Keratinocyte (primary cell): Measurements from ENCODE around the genes NOS2 and TMEM97.

CAGE:
- cytosol, long polyA minus RNA: no peak
- cytosol, long polyA plus RNA: no peak
- long polyA plus RNA: no peak
- nucleus, long polyA minus RNA: no peak
- nucleus, long polyA plus RNA: no peak
Measured at GRCh38 chr17:21680959-21681556, 11.3 kb upstream of the KCNJ18 start.

GRCh38 chr17:21699700-21700214 is 7.4 kb downstream of the KCNJ18 start:
CAGE:
- cytosol, long polyA minus RNA: no peak
- cytosol, long polyA plus RNA: no peak
- long polyA plus RNA: no peak
- nucleus, long polyA minus RNA: no peak
- nucleus, long polyA plus RNA: no peak

GRCh38 chr17:27299107-27299406 is 5.1 kb downstream of the WSB1 start:
CAGE:
- cytosol, long polyA minus RNA: no peak
- cytosol, long polyA plus RNA: no peak
- long polyA plus RNA: no peak
- nucleus, long polyA minus RNA: no peak
- nucleus, long polyA plus RNA: no peak

DNA sequence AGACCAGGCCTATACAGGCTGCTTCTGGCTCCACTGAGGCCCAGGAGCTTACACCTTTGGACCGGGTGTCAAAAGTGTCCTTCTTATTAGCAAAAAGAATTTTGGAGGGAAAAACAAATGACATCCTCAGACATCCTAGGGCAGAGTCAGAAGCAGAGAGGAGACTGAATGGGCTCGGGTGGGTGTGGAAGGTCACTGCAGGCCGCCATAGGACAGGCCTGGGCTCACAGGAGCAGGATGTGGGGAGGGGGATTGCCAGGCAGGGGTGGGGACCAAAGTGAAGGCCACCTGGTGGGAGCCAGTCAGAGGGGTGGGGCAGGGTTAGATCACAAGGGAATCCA is 38.2 kb downstream of the WSB1 start:
CAGE:
- cytosol, long polyA minus RNA: no peak
- cytosol, long polyA plus RNA: no peak
- long polyA plus RNA: no peak
- nucleus, long polyA minus RNA: no peak
- nucleus, long polyA plus RNA: no peak

DNA sequence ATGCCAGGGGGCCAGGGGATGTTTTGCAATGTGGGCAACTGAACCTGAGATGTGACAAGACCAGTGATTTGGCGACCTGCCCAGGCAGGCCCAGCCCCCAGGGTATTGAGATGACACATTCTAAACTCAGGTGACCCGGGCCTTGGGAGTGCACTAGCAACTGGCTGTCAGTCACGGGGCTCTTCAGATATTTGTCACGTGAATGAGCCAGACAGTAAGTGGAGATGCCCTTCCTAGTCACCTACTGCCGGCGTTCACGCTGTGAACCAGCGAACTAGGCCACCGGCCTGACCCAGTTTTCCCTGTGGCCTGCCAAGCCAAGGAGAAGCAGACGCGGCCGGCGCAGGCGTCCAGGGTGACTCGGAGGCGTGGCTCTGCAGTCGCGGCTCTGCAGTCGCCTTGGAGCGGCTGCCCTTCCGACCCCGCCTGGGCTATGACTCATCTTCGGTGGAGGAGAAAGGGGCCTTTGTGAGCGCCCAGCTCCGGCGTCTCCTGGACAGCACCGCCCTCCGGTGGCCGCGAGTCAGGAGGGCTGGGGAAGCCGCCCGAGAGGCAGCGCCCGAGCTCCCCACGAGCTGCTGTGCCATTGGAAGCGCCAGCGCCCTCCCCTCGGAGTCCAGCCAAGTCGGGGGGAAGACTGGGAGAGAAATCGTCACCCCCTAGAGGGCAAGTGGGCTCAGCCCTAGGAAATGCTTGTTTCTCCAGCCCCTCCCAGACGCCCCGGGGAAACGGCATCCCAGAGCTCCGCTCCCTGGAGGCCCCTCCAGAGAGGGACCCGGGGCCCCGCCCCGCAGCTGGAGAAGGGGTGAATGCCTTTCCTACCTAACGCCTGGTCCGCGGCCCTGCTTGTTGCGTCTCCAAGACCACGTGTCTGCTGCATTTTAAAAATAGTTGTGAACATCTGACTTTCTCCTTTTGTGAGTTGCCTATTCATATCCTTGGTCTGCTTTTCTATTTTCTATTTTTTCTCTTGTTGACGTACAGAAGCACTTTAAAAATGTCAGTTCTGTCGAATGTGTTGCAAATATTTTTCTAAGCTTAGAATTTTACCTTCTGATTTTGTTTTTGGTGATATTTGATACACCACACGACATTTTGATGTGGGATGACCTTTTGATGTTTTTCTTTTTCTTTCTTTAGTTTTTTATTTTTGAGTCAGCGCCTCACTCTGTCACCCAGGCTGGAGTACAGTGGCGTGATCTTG is 39.0 kb downstream of the WSB1 start:
CAGE:
- cytosol, long polyA minus RNA: no peak
- cytosol, long polyA plus RNA: no peak
- long polyA plus RNA: no peak
- nucleus, long polyA minus RNA: no peak
- nucleus, long polyA plus RNA: no peak

GRCh38 chr17:27353493-27354279 is 59.8 kb downstream of the WSB1 start:
CAGE:
- cytosol, long polyA minus RNA: no peak
- cytosol, long polyA plus RNA: no peak
- long polyA plus RNA: no peak
- nucleus, long polyA minus RNA: no peak
- nucleus, long polyA plus RNA: no peak

DNA sequence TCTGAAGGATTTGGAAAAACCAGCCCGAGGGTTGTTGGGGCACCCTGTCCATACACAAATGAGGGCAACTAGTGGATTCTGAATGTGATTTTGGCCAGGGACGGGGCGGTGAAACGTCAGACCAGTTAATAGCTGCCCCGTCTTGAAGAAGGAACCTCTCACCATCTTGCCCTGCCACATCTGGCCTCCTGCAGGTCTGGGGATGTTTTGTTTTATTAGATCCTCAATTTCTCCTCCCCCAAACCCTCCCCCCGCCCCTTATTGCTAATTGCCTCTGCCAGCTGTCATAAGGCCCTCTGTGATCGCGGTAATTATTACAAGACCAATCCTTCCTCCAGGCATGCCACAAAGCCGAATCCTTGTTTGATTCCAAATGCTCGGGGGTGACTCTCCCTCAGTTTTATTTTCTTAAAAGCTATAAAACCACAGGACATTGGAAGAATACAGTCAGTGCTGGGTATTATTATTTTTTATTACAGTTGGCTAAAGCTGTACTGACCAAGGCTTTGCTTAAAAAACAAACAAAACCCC is 1.5 kb downstream of the KSR1 start:
CAGE:
- cytosol, long polyA minus RNA: no peak
- cytosol, long polyA plus RNA: no peak
- long polyA plus RNA: no peak
- nucleus, long polyA minus RNA: no peak
- nucleus, long polyA plus RNA: no peak

CAGE:
- cytosol, long polyA minus RNA: no peak
- cytosol, long polyA plus RNA: no peak
- long polyA plus RNA: no peak
- nucleus, long polyA minus RNA: no peak
- nucleus, long polyA plus RNA: no peak
Measured at GRCh38 chr17:27471623-27472160, 15.4 kb downstream of the KSR1 start.

DNA sequence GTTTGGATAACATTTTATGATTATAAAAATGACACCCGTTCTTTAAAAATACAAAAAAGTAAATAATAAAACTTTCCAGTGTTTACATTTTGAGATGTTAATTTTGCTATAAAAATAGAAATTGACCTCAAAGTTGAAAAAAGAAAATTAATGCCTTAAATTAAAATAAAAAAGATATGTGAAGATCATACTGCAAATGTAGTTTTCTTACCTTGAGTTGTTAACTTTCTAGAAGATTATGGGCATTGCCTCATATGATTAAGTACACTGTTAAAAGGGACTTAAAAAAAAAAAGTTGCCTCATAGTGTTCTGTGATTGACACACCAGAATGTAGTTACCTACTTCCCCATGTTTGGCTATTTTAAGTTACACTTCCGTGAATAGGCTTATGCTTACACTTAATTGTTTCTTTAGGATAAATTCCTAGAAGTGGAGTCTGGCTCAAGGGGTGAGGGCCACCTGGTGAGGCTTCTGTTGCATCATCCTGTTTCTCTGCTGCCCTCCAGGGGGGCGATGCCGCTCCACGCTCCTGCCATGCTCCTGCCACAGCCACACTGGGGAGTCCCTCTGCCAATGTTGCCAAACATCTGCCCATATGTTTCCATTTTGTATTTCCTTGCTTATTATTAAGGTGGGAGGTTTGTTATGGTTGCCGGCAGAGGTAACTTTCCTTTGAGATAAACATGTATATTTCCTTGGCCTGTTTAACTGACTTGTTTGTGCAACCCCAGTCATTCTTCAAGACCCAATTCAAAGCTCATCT is 72.9 kb downstream of the KSR1 start:
CAGE:
- cytosol, long polyA minus RNA: no peak
- cytosol, long polyA plus RNA: no peak
- long polyA plus RNA: no peak
- nucleus, long polyA minus RNA: no peak
- nucleus, long polyA plus RNA: no peak

DNA sequence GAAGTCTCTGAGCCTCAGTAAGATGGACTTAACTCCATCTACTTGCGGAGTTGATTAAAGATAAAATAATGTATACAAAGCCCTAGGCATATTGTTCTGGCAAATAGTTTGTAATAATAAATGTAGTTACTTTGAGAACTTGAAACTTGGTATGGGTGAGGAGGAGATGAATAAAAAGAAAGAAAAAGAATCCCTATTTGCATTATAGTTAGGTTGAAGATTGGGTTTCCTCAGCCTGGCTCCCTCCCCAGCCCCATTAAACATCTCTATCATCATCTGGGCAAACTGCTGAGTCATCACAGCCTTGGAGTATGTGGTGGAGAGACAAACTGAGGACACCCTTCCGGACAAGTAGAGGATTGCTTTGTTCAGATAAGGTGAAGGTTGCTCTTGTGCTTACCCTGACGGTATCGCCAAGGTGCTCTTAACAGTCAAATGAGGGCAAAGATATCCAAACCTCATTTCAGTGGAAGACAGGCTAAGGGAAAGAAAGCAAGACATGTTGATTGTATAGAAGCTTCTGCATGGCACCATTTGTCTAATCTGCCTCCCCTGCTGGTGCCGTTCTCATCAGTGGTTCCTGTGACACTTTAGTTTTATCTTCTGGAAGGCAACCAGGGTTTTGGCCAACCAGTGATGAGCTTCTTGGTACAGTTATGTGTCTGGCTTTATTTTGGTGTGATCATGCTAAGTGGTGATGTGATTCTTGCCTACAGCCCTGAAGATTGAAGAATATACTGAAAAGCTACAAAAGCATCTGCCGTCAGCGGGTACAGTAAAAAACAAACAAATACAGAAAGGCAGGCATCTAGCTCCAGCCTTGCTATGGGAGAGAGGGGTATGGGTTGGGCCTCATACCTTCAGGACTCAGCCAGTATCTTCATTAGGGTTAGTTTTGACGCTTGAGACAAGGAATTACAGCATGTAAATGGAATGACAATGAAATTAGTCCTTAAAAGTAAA is 56.9 kb upstream of the LGALS9 start:
CAGE:
- cytosol, long polyA minus RNA: no peak
- cytosol, long polyA plus RNA: no peak
- long polyA plus RNA: no peak
- nucleus, long polyA minus RNA: no peak
- nucleus, long polyA plus RNA: no peak

DNA sequence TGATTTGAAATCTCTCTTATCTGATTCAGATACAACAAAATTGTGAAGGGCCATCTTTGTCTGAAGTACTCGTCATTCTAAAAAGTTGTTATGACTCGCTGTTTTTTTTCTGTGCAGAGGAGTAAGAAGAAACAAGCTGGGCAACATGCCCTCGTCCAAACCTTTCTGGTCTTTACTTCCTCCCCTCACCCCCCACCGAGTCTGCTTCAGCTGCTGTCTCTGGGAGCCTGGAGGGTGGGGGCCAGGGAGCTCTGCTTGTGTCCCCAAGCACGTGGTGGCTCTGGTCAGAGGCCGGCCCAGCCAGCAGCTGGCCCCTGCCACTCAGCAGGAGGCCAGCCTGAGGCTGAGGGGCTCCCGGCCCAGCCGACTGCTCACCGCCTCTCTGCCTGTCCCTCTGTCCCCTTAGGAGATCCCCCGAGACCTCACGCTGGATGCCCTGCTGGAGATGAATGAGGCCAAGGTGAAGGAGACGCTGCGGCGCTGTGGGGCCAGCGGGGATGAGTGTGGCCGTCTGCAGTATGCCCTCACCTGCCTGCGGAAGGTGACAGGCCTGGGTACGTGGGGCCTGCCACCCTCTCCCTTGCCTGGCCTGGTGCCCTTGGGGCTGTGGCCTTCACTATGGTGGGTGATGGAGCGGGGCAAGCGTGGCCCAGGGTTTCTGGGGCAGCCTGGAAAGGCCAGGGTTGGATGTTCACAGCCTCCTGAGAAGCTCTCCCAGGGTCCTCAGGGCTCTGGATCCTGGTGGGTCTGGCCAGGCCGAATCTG is 53.7 kb upstream of the LGALS9 start:
CAGE:
- cytosol, long polyA minus RNA: no peak
- cytosol, long polyA plus RNA: no peak
- long polyA plus RNA: no peak
- nucleus, long polyA minus RNA: no peak
- nucleus, long polyA plus RNA: no peak

GRCh38 chr17:27632809-27633269 is 1.9 kb downstream of the LGALS9 start:
CAGE:
- cytosol, long polyA minus RNA: no peak
- cytosol, long polyA plus RNA: no peak
- long polyA plus RNA: no peak
- nucleus, long polyA minus RNA: no peak
- nucleus, long polyA plus RNA: no peak

DNA sequence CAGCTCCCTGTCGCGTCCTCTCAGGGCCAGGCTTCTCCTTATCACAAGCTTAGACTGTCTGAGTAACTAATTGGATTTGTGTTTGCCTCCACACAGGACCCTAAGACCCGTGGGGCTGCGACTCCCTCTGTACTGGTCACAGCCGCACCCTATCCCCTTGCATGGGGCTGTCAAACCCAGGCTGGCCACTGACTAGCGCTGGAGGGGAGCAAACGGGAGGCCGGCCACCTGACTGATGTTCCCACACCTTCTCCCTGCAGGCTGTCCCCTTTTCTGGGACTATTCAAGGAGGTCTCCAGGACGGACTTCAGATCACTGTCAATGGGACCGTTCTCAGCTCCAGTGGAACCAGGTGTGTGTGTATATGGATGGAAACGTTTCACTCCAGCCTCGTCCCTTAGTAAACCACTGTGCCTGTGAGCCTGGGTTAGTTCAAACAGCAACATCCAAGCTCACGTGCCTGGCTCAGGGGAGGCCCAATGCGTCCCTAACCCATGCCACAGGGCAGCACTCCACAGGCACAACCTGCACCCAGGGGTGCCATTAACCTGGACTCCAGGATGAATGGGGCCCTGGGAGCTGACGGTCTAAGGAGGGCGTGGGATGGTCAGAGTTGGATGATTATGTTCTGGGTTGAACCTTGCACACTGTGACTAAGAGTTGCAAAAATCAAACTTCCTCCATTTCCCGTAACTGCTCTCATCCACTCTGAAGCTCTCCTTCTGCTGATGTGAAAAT is 7.2 kb downstream of the LGALS9 start:
CAGE:
- cytosol, long polyA minus RNA: no peak
- cytosol, long polyA plus RNA: no peak
- long polyA plus RNA: no peak
- nucleus, long polyA minus RNA: no peak
- nucleus, long polyA plus RNA: no peak

GRCh38 chr17:27800318-27801008 is at the start of gene NOS2:
NOS2 (minus strand) TSS chr17:27800529.
CAGE:
- cytosol, long polyA minus RNA: no peak
- cytosol, long polyA plus RNA: no peak
- long polyA plus RNA: no peak
- nucleus, long polyA minus RNA: no peak
- nucleus, long polyA plus RNA: no peak

DNA sequence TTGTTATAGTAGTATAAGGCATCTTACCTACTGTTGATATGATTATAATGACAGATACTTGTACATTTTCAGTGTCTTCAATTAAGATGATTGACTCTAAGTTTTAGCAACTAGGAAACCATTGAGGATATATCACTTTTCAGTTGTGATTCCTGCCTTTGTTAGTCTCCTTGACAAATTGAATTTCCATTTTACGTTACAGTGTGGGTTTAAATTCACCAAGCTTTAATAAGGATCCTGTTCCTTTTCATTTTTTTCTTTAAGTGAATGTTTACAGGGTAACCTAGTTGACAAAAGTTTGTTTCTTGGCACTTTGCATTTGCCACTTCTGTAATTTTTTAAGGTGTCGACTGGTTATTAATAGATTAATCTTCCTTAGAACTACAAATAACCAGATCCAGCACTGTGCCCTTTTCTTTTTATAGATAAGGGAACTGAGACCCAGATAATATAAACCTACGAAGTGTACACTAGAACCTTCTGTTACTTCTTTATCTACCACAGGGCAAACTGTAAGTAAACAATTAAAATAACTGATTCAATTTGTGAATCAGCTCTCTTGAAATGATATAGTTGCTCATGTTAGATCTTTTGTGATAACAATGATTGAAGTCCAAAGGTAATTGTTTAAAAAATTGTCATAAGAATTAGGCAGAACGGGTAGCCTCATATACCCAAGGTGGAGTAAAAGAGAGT is 55.3 kb downstream of the NLK start:
CAGE:
- cytosol, long polyA minus RNA: no peak
- cytosol, long polyA plus RNA: no peak
- long polyA plus RNA: no peak
- nucleus, long polyA minus RNA: no peak
- nucleus, long polyA plus RNA: no peak

DNA sequence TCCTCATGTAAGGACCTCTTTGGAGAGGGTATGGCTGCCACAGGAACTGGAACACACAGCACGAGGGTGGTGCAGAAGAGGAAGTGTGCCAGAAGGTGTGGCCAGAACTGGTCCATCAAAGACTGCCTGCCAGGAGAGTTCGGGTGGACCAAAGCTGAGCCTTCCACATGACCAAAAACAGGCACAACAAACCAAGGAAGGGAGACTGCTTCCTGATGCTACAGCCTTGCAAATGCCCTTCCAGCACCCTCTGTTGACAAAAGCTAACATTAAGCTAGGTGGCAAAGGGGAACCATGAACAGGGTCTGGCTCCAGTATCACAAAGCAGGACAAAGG is 125.8 kb upstream of the TMEM97 start:
CAGE:
- cytosol, long polyA minus RNA: no peak
- cytosol, long polyA plus RNA: no peak
- long polyA plus RNA: no peak
- nucleus, long polyA minus RNA: no peak
- nucleus, long polyA plus RNA: no peak

DNA sequence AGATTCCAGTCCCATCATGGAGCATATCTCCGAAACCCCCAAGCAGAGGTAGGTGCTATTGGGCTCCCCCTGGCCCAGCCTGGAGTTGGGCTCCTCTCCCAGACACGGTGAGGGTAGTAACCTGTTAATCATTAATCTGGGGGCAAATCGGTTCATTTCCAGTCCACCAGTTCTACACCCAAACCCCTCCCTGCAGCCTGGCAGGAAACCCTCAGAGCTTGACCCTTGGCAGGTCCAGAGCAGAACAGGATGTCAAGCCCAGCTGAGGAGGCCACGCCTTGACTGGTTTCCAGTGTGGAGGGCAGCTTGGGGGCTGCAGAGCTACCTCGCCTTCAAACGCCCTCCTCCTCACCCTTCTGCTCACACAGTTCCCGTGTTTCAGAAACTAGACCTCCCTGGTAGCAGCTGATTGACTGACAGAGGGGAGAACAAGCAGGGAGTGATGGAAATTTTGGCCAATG is 60.4 kb upstream of the TMEM97 start:
CAGE:
- cytosol, long polyA minus RNA: no peak
- cytosol, long polyA plus RNA: no peak
- long polyA plus RNA: no peak
- nucleus, long polyA minus RNA: no peak
- nucleus, long polyA plus RNA: no peak

DNA sequence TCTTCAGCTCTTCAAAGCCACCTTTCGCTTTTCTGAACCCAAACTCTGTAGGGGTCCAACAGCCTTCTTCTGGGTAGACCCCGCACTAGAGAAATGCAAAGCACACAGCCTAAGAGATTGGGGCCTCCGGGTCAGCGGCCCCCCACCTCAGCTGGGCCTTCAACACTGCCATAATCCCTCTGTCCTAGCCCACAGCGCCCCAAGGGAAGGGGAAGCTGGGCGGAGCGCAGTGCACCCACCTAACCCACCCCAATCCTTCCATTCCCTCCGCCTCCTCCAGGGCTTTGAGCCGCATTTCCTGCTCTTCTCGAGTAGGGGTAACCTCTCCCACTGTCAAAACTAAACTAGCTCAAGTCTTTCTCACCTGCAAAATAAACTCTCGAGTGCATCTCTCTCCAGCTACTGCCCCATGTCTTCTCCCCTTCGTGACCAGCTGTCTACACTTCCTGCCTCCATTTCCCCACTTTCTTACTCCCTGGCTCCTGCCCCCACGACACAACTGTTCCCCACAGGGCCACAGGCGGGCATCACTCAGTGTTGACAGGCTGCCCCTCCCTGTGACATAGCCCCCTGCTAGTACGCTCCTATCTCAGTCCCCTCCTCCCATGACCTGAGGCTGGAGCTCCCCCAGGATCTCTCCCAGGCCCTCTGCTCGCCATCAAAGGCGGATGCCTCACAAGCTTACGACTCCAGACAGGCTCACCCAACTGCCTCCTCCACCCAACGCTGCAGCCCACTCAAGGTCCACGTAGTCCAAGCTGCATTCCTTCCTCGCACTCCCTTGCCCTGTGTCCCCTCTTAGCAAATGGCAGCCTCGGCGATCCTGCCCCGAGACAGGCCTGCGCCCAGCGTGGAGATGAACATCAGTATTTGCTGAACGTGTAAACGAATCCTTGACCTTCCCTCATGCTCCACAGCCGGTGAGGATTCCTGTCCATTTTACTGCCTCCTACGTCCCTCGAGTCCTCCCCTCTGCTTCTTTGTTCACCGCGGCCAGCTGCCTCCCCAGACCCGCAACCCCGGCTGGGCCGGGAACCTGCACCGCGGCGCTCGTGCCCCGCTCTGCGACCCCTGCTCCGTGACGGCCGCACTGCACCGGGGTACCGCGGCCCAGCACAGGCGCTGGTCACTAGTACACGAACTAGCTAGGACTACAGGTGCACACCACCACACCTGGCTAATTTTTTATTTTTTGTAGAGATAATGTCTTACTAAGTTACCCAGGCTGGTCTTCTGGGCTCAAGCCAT is 1.1 kb upstream of the TMEM97 start:
CAGE:
- cytosol, long polyA minus RNA: no peak
- cytosol, long polyA plus RNA: no peak
- long polyA plus RNA: no peak
- nucleus, long polyA minus RNA: no peak
- nucleus, long polyA plus RNA: no peak

CAGE:
- cytosol, long polyA minus RNA: no peak
- cytosol, long polyA plus RNA: no peak
- long polyA plus RNA: start-site peak on the plus strand at chr17:28319123-28319202, 446 and 104 reads in 2 replicates
- nucleus, long polyA minus RNA: no peak
- nucleus, long polyA plus RNA: start-site peak on the plus strand at chr17:28319142-28319213, 71 and 25 reads in 2 replicates
Measured at GRCh38 chr17:28318992-28320047, at the start of gene TMEM97. TMEM97 (plus strand) TSS chr17:28319200.

DNA sequence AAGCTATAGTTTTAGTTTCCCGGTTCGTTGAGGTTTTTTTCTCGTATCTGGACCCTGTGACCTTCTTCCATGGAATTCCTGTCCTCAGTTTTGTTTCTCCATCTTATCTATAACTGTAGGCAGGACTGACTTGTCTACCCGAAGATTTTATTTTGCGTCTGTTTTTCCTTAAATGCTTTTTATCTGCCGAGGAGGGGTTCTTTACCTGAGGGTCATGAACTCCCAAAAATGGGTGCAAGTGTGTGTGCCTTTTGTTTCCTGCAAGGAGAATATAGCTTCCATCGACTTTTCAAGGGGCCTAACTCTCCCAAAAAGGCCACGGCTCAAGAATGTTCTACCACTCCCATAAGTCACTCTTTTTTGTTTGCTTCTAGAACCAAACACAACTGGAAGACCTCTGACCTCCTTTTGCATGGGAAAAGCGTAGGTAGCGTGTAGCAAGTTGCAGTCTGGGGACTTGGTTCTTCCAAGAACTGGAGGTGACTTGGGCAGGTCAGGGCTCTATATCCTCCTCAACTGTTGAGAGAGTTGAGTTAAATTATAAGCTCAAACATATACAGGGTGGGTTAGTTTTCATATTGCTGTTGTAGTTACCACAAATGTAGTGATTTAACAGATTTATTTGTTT is 1.2 kb downstream of the TMEM97 start:
CAGE:
- cytosol, long polyA minus RNA: no peak
- cytosol, long polyA plus RNA: no peak
- long polyA plus RNA: no peak
- nucleus, long polyA minus RNA: no peak
- nucleus, long polyA plus RNA: no peak